Colon Carcinoma Metastatic in the Lung (tissue), 2 donors: ENCODE data around the gene RPS28.

DNA sequence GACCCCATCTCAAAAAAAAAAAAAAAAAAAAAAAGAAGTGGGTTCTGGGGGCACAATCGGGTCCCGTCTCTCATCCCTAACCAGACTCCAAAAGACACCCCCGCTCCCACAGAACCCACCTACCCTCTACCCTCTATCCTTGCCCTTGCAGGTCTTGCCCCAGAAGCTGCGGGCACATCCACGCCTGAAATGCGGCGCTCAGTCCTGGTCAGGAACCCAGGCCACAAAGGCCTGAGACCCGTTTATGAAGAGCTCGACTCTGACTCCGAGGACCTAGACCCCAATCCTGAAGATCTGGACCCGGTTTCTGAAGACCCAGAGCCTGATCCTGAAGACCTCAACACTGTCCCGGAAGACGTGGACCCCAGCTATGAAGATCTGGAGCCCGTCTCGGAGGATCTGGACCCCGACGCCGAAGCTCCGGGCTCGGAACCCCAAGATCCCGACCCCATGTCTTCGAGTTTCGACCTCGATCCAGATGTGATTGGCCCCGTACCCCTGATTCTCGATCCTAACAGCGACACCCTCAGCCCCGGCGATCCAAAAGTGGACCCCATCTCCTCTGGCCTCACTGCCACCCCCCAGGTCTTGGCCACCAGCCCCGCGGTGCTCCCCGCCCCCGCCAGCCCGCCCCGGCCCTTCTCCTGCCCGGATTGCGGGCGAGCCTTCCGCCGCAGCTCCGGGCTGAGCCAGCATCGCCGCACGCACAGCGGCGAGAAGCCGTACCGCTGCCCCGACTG is 3.2 kb upstream of the MCOLN1 start:
- PRO-cap, 2 experiments, result no peak in any of the 2 experiments

- PRO-cap, 2 experiments, result no peak in any of the 2 experiments
These were observed 13.0 kb downstream of the XAB2 start for GRCh38 chr19:7616216-7616893.

GRCh38 chr19:7616991-7618027 is 12.0 kb downstream of the XAB2 start:
- PRO-cap, 2 experiments, result no peak in any of the 2 experiments

DNA sequence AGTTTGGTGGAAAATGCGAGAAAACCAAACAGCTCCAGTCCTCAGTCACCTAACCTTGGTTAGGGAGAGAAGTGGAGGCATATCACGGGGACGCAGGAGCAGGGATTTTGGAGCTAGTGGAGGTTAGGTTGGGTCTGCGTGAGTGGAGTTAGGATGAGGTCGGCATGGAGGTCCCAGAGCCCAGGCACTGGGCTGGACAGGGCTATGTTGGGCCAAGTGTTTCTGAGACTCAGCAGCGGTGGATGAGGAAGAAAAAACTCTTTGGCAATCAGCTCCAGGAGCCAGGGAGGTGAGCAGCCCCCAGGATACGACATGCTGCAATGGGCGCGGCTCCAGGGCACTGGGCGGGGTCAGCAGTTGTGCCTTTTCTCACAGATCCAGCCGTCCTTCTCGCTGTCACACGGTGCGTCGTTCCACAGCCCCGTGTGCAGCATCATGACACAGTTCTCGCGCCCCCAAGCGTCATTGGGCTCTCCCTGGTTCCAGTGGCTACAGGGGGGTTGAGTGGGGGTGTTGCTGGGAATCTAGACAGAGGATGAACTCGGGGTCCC is 2.8 kb downstream of the CLEC4G start:
- PRO-cap, 2 experiments, result no peak in any of the 2 experiments

GRCh38 chr19:7831414-7832079 is 1.5 kb downstream of the EVI5L start:
- PRO-cap, 2 experiments, result no peak in any of the 2 experiments

- PRO-cap, 2 experiments, result no peak in any of the 2 experiments
These were observed 12.2 kb downstream of the PRR36 start for GRCh38 chr19:7861706-7862758.

DNA sequence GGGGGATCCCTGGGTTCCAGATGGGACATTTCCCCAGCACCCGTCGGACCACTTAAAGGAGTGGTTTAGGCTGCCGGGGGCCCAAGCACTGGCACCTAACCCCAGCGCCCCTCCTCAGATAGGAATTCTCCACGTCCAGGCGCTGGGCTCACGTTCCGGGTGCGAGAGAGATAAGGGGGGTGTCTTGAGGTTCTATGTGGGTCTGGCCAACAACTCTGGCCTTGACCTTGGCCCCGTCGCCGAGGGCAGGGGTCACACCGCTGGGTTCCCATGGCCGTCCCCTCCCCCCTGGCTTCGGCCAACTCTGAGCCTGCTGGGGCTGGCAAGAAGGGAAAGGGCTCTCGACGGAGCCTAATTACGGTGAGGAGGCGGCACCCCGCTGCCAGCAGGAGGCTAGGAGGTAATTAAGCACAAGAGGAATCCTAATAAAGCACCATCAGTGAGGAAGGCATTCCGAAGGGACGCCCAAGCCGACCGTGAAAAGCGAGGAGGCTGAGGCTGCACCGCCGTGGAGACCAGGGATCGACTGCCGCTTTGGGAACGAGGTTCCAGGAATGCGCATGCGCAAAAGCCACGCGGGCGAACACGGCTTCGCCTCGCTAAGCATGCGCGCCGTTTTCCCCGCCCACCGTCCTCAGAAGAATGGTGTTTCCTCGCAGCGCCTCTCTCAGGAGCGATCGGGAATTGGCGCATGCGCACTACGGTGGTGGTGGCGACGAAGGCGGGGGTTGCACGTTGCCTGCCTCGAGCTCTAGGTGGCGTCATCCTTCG is 505 bp upstream of the MAP2K7 start:
- PRO-cap, 2 experiments, result peak in 2 of 2 experiments; most common minus-strand start position 528 of the sequence (in 2)

GRCh38 chr19:7914531-7914716 is 206 bp upstream of the TGFBR3L start:
- PRO-cap, 2 experiments, result no peak in any of the 2 experiments

DNA sequence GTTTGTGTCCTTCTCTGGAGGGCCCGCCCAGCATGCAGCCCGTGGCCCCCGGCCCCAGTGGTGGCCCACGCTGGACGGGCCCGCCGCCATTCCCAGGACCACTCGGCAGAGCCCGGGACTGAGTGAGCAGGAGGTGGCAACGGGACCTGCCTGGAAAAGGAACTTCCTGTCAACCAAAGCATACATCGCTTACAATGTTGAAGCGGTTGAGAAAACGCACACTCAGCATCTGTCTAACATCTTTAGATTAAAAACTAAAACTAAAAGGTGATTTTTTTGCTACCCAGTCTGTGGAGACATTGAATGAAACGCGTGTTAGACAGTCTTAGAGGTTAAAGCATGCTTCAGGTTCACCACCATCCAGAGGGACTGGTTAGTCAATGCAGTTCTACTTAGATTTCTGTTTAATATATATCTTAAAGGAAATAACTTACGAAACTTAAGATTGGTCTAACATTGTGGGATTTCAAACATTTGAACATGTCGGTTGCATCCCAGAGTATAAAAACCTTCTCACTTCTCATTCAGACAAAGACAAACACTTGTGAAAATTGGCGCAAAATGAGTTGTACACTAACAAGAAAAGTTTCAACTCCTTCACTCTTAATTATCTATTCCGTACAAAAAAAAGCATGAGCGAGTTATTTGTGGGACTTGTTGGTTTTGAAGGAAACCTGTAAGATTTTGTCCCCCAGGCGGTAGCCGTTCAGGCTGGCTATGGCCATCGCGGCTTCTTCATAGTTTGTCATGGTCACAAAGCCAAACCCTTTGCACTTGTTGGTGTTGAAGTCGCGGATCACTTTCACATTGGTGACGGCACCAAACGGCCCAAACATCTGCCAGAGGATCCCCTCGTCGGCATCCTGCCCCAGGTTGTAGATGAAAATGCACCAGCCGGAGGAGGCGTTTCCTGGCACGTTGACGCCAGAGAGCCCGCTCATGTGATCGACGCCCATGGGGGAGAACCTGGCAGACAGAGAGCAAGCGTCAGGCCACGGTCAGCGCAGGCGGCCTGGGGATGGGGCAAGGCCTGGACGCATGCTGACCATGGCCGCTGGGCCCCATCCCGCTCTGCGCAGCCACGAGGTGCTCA is 19.7 kb upstream of the TIMM44 start:
- PRO-cap, 2 experiments, result no peak in any of the 2 experiments

- PRO-cap, 2 experiments, result no peak in any of the 2 experiments
These were observed 22.0 kb upstream of the TIMM44 start for GRCh38 chr19:7965456-7965887.

DNA sequence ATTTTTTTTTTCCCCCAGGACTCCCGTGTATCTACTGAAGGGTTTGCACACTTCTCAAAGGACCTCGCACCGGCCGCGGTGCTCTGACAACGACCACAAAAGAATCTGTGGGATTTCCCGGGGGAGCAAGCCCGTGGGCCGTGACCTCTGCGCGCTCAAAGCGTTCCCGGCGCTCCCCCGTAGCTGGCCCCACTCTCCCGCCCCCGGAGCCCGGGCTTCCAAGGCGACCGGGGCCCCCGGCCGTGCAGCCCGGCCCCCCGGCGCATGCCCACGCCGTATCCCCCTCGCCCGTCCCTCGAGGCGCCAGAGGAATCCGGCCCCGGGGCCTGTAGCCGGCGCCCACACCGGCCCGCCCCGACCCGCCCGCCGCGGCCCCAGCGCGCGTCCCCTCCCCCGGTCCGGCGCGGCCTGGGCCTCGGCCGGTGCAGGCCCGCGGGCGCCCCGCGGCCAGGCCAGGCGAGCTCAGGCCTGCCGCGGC is 426 bp downstream of the ELAVL1 start:
- PRO-cap, 2 experiments, result no peak in any of the 2 experiments

DNA sequence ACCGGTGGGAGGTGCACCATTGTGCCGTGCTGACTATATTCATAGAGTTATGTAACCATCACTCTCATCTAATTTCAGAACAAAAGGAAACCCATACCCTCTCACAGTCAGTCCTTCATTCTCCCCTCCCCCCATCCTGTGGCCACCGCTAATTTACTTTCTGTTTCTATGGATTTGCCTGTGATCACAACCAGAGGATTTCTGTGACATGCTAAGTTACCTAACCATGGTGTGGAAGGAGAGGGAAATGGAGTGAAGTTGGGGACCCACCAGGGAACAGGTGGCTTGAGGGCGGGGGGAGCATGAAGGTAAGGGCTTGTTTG is 461 bp upstream of the CCL25 start:
- PRO-cap, 2 experiments, result no peak in any of the 2 experiments

DNA sequence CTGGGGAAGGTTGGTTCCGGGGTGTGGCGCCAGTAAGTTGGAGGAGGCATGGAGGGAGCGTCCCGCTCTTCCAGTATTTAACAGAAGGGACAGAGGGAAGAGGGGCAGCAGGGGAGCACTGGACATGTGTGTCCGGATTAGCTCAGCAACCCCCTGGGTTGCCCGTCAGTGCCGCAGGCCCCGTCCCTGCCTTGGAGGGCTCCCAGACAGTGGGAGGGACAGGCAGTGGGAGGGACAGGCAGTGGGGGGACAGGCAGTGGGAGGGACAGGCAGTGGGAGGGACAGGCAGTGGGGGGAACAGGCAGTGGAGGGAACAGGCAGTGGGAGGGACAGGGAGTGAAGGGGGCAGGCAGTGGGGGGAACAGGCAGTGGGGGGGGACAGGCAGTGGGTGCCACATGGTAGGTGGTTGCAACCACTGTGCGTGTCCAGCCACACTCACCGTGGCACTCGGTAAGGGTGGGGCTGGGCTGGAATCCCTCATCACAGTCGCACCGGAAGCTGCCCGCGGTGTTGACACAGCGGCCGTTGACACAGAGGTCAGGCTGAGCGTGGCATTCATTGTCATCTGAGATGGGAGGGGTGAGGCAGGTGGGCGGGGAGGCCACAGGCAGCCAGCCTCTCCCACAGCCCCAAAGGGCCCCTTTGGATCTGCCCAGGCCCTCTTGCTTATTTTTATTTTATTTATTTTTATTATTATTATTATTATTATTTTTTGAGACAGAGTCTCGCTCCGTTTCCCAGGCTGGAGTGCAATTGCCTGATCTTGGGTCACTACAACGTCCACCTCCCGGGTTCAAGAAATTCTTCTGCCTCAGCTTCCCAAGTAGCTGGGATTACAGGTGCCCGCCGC is 33.4 kb downstream of the CCL25 start:
- PRO-cap, 2 experiments, result no peak in any of the 2 experiments

- PRO-cap, 2 experiments, result no peak in any of the 2 experiments
These were observed 11.8 kb upstream of the FBN3 start for GRCh38 chr19:8161080-8161706.

DNA sequence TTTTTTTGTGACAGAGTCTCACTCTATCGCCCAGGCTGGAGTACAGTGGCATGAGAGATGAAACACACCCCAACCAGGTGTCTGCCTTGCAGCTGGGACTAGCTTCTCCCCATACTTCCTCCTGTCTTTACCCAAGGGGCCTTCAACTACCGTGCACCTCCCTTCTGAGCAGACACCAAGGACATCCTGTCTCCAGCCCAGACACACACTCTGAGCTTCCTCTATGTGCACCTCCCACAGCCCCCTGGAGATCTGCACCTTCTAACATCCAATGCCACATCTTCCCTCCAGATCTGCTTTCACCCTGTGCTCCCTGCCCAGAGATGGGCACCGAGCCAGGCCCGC is 14.0 kb upstream of the CERS4 start:
- PRO-cap, 2 experiments, result no peak in any of the 2 experiments

DNA sequence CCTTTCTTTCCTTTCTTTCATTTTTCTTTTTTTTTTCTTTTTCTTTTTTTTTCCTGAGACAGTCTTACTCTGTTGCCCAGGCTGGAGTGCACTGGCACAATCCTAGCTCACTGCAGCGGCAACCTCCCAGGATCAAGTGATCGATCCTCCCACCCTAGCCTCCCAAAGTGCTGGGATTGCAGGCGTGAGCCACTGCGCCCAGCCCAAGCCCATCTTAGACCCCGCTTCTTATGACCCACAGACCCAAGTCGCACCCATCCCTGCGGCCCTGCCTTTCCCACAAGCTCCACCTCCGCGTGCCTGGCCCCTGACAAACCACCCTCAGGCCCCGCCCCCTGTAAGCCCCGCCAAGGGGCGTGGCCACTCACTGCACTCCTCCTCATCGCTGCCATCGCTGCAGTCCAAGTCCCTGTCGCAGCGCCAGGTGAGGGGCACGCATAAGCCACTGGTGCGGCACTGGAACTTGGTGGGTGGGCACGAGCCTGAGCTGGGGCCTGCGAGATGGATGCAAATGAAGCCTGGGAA is 3.4 kb downstream of the CD320 start:
- PRO-cap, 2 experiments, result peak in 1 of 2 experiments; most common plus-strand start position 412 of the sequence (in 1)

- PRO-cap, 2 experiments, result peak in 2 of 2 experiments; most common plus-strand start chr19:8321497 (in 2)
These were observed at the start of gene RPS28 for GRCh38 chr19:8321435-8322423. RPS28 (plus strand) TSS chr19:8321496.

- PRO-cap, 2 experiments, result no peak in any of the 2 experiments
These were observed 4.9 kb downstream of the MARCHF2 start for GRCh38 chr19:8417842-8418529.

DNA sequence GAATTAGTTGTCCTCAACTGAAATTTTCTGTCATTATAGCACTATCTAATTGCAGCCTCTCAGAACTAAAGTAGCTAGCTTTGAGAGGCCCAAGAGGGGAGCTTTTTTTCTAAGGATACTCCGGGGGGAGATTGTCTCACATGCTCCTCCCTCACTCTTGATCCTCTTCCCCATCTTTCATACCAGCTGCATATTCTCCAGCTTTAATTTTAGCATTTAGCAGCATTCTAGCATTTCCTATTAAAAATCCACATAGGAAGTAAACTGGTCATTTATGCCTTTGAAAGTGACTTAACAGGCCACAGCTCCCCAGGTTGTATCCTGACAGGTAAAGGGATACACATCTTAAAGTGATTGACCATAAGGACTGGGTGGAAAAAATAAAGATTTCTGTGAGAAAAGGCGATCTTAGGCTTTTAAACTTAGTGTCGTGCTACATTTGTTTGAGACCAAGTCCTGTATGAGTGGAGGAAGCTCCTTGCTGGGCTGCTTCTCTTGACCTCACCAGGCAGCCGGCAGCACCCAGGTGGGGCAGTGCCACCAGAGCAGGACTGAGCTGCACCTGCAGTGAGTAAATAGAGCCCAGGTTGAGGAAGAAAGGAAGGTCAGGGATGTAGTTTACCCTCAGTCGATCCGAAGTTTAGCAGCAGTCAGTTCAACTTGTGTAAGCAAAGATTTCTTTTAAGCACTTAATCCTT is 13.4 kb downstream of the HNRNPM start:
- PRO-cap, 2 experiments, result no peak in any of the 2 experiments

DNA sequence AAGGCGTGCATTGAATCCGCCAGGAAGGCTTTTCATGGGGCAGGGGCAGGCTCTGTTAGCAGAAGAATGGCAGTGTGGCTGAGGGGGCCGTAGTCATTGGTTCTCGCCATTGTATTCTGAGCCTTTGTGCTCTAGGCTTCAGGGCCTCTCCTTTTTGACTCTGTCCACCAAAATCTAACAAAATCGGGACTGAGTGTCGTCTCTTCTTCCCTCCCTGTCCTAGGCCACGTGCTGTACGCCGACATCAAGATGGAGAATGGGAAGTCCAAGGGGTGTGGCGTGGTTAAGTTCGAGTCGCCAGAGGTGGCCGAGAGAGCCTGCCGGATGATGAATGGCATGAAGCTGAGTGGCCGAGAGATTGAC is 14.0 kb downstream of the PRAM1 start:
- PRO-cap, 2 experiments, result no peak in any of the 2 experiments